ENCODE measurements around the gene RBM24.

DNA sequence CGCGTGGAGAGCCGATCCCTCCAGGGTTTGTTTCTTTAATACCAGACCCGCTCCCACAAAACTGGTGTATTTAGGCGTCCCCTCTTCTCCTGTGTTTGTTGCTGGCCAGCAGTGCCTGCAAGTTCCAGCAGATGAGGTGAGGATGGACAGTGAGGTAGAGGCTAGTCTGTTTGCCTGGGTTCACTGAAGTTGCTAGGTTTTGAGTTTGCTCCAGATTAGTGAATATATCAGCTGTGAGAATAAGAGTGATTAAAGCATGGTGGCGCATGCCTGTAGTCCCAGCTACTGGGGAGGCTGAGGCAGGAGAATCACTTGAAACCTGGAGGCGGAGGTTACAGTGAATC lies 71.9 kb downstream of the JARID2 start:
- PRO-cap = no peak

- PRO-cap = no peak
Observed at GRCh38 chr6:16146385-16147424, 17.8 kb downstream of the MYLIP start.

DNA sequence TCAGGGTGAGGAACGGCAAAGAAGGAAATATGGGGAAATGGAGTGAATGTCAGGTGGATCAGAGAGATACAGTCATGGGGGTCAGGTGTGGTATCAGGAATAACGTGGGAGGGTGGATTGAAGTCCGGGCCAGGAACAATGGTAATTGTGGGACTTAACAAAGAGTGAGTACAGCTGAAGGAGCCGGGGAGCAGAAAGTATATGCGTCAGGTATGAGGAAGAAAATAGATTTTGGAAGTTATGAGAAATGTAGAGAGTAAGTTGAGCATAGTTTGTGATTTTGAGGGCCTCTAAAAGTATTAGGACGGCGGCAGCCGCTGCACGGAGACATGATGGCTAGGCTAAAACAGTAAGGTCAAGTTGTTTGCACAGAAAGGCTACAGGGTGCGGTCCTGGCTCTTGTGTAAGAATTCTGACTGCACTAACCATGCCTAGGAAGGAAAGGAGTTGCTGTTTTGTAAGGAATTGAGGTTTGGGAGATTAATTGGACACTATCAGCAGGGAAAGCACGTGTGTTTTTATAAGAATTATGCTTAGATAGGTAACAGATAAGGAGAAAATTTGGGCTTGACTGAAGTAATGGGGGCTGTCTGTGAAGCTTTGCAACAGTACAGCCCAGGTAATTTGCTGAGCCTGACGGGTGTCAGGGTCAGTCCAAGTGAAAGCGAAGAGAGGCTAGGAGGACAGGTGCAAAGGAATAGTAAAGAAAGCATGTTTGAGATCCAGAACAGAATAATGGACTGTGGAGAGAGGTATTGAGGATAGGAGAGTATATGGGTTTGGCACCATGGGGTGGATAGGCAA lies 22.6 kb downstream of the GMPR start:
- PRO-cap = no peak

DNA sequence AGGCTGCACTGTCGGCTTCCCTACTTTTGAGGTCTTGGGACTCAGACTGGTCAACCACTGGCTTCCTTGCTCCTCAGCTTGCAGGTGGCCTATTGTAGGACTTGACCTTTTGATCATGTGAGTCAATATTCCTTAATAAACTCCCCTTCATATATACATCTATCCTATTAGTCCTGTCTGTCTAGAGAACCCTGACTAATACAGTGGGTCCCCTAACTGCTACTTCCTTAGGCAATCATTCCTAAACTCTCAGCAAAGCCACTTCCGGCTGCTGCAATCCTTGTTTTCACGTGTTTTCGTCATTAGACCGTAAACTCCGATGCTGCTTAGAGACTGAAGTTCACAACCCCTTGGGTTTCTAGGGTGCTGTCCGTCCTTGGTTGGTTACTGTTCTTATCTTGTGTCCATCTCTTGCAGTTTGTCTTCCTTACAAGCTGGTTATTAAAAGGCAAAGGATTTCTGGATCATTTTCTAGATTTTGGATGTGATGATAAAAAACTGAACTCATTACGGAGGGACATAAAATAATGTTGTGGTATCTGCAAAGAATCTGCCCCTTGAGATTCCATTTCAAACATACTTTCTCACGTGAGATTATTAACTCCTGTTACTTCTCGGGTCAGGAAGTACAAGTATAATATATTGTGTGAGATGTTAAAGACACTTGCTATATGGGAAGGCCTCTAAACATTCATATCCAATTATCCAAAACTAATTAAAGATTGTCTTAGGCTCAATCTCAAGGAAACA lies 106.4 kb downstream of the GMPR start:
- PRO-cap = no peak

GRCh38 chr6:16436280-16437308 lies 198.2 kb downstream of the GMPR start:
- PRO-cap = no peak

DNA sequence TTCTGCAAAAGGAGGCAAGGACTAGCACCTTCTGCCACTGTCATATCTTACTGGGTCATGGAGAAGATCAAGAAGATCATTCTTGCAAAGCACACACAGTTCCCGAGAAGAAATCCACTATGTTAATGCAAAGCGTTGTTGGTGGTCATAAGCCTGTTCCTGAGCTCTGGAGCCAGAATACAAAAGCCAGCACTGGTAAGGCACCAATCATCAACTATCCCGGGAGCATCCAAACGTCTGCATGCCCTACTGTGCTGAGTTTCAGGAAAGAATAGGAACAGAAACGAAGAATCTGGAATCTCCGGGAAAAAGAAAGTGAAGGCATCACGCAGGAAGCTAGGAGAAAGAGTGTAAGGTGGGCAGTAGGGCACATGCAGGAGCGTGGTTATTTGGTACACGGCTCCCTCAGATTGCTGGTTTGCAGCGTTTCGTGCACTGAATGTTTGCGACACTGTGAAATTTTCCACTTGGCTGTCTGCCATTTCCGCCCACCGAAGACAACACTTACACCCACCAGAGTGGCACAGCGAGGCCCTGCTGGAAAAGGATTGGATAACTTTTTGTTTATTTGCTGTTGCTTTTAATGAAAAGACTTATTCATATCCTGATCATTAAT lies 248.1 kb downstream of the GMPR start:
- PRO-cap = no peak

- PRO-cap = no peak
Observed at GRCh38 chr6:16540921-16541315, 220.3 kb downstream of the ATXN1 start.

DNA sequence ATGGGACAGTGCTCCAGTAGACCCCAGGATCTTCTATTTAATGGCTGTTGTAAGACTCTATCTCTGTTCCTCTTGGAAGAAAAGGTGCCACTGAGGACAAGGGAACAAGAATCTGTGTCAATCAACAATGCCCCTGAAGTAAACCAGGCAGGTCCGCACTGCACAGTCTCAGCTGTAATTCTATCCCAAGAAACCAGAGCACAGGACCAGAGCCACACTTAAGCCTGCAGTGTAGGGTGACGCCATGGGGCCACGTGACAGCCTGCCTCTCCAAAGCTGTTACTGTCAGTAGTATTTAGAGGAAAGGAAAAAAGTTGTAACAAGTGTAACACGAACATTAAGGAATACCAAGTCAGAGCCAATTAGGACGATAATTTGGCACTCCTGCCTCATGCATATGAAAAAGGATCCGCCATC lies 80.1 kb downstream of the ATXN1 start:
- PRO-cap = no peak

- PRO-cap = no peak
Observed at GRCh38 chr6:16800954-16801372, 39.7 kb upstream of the ATXN1 start.

- PRO-cap = no peak
Observed at GRCh38 chr6:17212405-17213153, 68.6 kb upstream of the RBM24 start.

DNA sequence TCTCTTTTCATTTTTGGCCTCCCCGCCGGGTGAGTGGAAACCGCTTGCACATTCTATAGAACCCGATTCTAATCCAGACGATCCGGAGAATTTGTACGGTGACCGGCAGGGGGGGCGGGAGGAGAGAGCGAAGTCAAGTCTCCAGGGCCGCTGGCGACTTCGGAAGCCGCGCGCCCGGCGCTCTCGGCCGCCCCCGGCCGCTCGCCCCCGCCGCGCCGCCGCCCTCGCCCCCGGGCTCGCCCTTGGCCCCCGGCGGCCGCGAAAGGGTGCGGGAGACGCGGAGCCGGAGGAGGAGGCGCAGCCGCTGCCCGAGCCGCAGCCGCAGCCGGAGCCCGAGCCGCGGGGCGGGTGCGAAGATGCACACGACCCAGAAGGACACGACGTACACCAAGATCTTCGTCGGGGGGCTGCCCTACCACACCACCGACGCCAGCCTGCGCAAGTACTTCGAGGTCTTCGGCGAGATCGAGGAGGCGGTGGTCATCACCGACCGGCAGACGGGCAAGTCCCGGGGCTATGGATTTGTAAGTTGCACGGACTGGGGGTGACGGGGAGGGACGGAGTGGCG lies at the start of gene RBM24:
Gene RBM24 (plus strand): TSS at position 136 of the 568 bp plus-strand sequence.
- PRO-cap = no peak

GRCh38 chr6:17608237-17609475 lies 8.6 kb downstream of the FAM8A1 start:
- PRO-cap = no peak

DNA sequence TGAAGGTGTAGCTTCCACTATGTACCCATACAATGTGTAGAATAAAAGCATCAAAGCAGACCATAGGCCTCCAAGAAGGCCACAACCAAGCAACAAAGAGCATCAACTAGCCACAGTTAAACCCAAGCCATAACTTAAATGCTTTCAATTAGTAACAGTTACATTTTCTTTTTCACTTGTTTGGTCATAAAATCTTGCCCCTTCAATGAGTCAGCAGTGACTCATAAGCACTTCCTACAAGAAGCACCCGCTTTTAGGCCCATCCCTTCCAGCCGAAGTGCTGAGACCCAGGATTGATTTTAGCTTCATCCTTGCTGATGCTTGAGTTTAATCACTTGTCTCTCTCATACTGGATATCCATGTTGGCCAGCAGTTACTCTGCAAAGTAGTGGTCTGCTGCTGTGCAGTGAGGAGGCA lies 8.3 kb upstream of the NUP153 start:
- PRO-cap = no peak

- PRO-cap = no peak
Observed at GRCh38 chr6:17729409-17729678, 22.6 kb upstream of the NUP153 start.

- PRO-cap = no peak
Observed at GRCh38 chr6:17785382-17785803, 78.7 kb upstream of the NUP153 start.

DNA sequence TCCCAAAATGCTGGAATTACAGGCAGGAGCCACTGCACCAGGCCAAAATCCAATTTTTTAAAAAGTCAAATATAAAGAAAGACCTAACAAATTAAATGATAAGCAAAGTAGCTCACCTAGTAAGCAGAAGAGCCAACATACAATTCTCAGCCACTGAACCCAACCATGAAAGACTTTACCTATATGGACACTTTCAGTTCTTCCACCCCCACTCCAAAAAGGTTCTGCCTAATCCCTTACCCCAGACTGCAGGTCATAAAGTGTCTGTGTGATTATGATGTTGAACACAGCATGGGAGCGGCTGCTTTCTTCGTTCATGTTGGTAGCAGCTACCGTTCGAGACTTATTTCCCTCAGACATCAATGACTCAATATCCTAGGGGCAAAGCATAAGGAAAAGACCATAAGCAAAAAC lies 137.3 kb downstream of the KIF13A start:
- PRO-cap = no peak

- PRO-cap = no peak
Observed at GRCh38 chr6:17855363-17856346, 131.8 kb downstream of the KIF13A start.

DNA sequence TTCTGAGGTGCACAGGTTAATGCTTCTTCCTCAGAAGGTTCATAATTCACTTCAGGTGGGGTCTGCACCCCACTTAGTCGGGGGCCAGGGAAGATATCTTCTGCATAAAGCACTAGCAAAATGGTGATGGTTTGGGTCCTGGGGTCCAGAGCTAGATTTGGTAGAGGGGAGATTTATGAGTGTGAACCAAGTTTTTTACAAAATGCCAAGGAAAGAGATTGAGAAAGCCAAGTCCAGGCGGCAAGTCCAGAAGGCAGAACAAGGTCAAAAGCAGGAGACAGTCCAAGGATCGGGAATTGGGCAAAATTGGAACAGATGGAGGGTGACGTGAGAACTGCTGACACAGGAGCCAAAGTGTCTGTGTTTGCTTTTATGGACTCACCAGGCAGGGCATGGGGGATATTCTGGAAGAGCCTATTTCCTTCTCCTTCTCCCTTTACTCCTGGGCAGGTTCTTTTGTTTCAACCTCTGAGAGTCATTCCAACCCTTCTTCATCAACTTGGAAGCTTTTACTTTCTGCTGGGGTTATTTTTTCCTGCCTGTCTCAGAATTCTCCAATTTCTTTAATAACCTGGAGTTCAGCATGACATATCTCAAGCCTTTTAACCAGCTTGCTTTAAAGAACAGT lies 4.1 kb downstream of the NHLRC1 start:
- PRO-cap = no peak

GRCh38 chr6:18147342-18147747 lies 7.5 kb downstream of the TPMT start:
- PRO-cap = no peak

- PRO-cap = no peak
Observed at GRCh38 chr6:18152722-18153671, 1.9 kb downstream of the TPMT start.

Data from Calu3 (cell line).